ENCODE measurements around a stretch of chr6.

DNA sequence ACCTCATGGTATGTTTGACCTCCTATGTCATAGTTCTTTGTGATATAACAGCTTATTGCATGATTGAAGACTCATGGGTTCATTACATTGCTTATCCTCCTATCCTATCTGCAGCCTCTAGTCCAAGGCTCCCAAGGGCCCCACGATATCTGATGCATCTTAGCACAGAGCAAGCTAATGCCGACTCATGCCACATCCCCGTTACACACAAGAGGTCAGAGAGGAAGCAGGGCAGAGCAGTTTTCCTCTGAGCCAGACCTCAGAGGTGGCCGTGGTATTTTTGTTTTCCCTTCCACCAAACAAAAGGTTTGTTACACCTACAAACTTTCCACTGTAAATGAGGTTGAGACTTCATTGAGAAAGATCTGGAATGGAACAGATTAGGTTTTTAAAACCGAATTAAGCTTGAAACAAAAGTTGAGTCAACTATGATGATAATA, 134.0 kb upstream of the MYLIP start:
- PRO-cap: no peak

- PRO-cap: no peak
Measured at GRCh38 chr6:16068648-16068921, 60.3 kb upstream of the MYLIP start.

DNA sequence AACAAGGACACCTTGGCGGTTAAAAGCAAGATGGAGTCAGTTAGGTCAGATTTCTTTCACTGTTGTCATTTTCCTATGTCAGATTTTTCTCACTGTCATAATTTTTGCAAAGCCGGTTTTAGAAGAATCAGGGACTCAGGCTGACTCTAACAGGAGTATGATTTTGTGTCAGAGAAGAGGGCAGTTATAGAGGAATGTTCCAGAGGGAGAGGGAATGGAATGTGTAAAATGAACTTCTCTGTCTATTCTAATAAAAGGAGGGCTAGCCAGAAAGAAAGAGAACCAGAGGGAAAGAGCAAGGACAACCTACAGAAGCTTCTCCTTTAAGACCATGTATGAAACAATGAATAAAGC, 2.2 kb upstream of the GMPR start:
- PRO-cap: no peak

DNA sequence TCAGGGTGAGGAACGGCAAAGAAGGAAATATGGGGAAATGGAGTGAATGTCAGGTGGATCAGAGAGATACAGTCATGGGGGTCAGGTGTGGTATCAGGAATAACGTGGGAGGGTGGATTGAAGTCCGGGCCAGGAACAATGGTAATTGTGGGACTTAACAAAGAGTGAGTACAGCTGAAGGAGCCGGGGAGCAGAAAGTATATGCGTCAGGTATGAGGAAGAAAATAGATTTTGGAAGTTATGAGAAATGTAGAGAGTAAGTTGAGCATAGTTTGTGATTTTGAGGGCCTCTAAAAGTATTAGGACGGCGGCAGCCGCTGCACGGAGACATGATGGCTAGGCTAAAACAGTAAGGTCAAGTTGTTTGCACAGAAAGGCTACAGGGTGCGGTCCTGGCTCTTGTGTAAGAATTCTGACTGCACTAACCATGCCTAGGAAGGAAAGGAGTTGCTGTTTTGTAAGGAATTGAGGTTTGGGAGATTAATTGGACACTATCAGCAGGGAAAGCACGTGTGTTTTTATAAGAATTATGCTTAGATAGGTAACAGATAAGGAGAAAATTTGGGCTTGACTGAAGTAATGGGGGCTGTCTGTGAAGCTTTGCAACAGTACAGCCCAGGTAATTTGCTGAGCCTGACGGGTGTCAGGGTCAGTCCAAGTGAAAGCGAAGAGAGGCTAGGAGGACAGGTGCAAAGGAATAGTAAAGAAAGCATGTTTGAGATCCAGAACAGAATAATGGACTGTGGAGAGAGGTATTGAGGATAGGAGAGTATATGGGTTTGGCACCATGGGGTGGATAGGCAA, 22.6 kb downstream of the GMPR start:
- PRO-cap: no peak

- PRO-cap: no peak
Measured at GRCh38 chr6:16476787-16477637, 238.6 kb downstream of the GMPR start.

DNA sequence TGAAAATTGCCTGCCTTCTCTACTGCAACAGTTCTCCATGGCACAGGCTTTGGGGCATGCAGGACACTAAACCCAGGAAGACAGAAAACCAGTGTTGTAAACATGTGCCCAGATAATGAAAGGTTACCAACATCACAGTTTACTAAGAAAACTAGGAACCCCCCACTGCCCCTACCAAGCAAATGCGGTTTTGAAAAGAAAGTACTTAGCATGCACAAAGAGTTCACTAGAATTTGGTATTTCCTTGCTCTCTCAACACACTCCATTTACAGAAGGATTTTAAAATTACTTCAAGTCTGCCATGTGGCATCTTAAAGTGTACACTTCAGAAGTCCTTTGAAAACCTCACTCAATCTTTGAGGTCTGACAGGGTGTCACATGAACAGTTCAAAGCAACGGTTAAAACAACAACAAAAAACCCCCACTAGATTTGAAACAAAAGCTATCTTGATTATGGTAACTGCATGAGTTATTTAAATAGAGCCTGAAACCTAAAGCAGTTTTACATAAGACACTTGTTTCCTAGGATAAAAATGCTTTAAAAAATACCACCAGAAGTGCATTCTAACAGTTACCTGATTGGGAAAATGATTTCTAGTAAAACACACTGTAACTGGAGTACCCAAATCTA, 245.1 kb downstream of the GMPR start:
- PRO-cap: no peak

DNA sequence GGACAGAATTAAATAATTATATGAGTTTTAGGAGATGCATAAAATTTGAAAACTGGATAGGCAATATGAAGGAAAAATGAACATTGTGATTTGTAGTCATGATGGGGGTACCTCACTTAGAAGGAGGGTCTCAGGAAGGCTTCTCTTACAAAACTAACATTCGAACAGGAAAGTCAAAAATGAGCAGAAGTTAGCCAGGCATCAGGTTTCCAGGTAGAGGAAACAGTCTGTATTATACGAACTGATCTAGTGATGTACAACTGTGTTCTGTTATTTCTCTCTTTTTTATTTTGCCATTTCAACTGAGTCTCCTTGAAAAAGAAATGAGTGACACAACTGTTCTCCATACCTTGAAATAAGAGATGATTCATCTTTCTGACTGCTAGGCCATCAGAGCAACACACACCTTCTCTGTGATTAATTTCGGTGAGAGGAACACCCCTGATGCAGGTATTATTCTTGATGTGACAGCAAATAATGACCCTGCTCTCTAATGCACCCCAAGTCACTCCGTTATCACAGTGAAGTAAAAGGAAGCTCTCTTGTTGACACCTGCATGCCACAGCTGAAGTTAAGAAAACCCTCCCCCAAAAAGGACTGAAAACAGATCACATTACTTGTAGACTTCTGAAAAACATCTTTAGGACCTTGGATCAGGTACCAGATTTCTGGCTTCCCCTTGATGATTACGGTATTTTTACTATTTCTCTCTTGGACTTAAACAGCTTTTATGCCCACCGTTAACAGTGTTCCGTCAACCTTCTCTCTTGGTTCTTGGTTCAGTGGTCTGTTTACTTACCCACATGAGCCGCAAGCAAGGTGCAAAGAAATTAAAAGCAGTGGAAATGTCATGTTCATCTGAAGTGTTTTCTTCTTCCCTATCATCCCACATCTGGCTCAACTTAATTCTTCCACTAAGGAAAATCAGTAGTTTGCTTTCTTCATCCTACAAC, 249.6 kb downstream of the GMPR start:
- PRO-cap: no peak

- PRO-cap: no peak
Measured at GRCh38 chr6:16585711-16586307, 175.5 kb downstream of the ATXN1 start.

DNA sequence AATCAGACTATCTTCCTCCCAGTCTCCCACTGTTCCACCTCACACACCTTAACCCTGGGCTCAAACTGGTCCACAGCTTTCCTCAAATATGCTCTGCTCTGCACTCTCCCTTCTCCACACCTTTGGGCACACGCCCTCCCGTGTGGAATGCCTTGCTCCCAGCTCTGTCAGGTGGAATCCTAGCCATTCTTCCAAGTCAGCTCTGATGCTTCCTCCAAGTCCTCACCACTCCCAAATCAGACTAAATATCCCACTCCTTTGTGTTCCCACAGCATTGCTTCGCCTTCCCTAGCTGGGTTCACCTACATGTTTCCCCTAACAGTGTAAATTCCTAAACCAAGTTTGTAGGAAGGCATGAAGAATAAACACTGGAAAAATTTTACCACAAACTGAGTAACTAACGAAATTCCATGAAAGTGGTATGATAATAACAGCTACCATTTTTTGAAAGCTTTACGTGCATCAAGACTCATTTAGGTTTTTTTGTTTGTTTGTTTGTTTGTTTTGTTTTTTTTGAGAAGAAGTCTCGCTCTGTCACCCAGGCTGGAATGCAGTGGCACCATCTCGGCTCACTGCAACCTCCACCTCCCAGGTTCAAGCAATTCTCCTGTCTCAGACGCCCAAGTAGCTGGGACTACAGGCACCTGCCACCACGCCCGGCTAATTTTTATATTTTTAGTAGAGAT, 114.6 kb downstream of the ATXN1 start:
- PRO-cap: no peak

- PRO-cap: no peak
Measured at GRCh38 chr6:16654634-16655194, 106.5 kb downstream of the ATXN1 start.

GRCh38 chr6:16694720-16695273, 66.5 kb downstream of the ATXN1 start:
- PRO-cap: no peak

DNA sequence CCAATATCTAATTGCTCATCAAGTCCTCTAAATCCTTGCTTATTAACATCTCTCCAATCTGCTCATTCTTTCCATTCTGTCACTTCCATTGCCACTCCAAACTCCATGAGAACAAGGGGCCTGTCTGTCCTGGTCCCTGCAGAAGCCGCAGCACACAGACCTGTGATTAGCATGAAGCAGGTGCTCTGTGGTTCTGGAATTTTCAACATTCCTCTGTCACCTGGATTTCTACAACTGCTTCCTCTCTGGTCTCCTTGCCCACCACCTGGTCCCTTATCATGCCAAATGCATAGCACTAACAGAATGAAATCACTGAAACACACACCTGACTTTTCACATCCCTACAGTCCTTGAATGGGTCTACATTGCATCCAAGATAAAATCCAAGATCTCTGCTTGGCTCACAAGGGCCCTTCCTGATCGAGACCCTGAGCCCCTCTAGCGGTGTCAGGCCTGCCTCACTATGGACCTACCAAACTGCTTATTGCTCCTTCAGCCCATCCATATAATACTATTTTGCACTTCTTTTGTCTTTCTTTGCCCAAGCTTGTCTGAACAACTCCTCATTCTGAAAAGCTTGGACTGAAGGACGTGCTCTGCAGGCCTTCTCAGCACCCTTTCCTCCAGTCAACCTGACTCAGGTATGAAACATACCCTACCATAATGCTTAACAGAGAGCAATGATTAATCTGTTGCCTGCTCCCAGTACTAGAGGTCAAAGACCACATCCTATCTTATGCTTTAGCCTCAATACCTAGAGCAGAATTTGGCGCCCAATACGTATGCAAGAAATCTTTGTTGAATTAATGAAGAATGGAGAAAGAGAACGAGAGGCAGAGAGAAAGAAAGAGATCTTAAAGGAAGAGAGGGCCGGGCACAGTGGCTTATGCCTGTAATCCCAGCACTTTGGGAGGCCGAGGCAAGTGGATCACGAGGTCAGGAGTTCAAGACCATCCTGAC, 55.4 kb downstream of the ATXN1 start:
- PRO-cap: no peak

GRCh38 chr6:16722394-16723226, 38.6 kb downstream of the ATXN1 start:
- PRO-cap: no peak

DNA sequence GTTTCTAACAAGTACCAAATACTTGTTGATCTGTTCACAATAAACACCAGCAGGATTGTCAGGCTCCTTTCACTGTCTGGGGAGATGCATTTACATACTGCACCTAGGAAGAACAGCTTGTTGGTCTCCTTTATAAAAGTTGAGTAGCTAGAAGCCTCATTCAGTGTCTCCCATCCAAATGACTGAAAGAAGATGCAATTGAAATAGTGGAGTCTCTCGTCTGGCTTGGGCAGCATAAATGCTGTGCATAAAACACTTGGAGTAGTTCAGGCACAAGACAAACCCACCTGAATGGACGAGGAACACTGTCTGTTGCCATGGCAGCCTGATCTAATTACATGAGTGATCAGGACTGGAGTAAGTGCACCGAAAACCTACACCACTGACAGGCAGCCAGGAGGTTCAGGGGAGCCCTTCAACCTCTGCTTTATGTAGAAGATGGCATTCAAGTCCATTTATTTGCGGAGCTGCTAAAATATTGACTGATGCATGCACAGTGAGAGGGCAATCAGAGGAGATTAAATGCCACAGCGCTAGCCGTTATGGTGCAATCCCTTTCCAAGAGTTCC, 2.8 kb downstream of the ATXN1 start:
- PRO-cap: no peak

GRCh38 chr6:16758931-16759566, 2.2 kb downstream of the ATXN1 start:
- PRO-cap: no peak

- PRO-cap: no peak
Measured at GRCh38 chr6:16760564-16760695, 830 bp downstream of the ATXN1 start.

DNA sequence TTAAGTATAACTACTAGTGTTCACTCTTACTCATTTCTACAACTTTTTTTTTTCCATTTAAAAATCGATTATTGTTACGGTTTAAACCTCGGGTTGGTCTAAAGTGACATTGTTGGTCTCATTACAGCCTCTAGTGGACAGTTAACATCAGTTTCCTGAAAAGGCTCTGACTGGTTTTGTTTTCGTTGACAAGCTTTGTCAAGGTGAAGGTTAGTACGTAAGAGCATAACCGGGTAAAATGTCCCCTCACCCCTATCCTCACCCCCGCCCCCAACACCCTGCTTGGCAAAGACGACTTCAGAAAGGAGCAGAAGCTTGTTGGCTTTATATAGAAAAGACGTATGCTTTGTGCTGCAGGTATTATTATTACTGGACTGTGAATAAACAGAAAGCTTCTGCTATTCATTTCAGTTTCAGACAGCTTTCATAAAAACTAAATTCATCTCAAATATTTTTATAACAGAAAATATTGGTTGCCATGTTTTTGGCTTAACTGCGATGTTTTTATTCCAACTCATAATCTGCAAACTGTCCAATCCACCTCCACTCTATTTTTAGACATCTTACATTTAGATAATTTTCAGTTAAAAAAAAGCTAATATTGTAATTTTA, 1.9 kb upstream of the ATXN1 start:
- PRO-cap: no peak

DNA sequence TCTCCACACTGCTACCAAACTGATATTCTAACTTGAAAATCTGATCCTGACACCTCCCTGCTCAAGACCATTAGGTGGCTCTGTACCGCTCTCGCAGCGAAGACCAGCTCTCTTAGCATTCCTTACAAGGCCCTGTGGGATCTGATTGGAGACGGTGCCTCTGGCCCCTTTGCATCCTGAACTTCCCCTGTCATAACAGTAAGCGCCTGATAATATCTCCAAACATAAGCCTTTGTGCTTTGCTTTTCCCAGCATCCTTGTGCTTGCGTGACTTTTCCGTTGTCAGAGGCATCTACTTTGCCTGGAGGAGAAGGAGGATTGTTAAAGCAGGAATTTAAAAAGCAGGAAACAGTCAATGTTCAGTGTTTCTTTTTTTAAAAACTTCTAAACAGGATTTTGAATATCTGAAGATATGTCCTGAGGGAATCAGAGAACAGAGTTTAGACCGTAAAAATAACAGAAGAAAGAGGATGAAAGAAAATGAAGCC, 89.3 kb upstream of the STMND1 start:
- PRO-cap: no peak

DNA sequence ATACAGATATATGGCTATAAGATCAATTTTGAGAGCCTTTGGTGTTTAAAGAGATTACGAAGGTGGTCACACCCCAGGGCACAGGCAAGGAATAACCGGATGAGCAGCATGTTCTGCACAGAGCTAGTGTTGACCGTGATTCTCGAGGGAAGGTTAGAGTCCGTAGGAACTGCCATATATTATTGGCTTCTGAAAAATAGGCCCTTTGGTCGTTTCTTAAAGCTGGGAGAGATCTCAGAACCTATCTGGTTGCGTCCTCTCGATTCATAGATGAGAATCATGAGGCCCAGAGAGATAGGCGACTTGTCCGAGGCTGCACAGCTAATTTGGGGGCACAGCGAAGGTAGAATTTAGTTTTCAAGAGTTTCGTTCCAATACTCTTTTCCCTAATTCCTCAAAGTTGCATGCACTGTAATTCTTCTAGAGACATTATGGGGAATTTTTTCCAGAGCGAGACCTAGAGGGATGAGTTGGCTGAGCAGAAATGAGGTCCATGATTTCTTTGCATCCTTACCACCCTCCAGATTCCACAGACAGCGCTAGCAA, 794 bp downstream of the STMND1 start:
- PRO-cap: no peak

GRCh38 chr6:17202404-17203133, 78.6 kb upstream of the RBM24 start:
- PRO-cap: no peak

Data from aorta (tissue), 1 donor.